ENCODE measurements around a stretch of chr13.

GRCh38 chr13:110017462-110017996 is 231.1 kb upstream of the IRS2 start:
- PRO-cap, result no peak
- RAMPAGE, long total RNA, 2 experiments, result no peak in any of the 2 experiments

DNA sequence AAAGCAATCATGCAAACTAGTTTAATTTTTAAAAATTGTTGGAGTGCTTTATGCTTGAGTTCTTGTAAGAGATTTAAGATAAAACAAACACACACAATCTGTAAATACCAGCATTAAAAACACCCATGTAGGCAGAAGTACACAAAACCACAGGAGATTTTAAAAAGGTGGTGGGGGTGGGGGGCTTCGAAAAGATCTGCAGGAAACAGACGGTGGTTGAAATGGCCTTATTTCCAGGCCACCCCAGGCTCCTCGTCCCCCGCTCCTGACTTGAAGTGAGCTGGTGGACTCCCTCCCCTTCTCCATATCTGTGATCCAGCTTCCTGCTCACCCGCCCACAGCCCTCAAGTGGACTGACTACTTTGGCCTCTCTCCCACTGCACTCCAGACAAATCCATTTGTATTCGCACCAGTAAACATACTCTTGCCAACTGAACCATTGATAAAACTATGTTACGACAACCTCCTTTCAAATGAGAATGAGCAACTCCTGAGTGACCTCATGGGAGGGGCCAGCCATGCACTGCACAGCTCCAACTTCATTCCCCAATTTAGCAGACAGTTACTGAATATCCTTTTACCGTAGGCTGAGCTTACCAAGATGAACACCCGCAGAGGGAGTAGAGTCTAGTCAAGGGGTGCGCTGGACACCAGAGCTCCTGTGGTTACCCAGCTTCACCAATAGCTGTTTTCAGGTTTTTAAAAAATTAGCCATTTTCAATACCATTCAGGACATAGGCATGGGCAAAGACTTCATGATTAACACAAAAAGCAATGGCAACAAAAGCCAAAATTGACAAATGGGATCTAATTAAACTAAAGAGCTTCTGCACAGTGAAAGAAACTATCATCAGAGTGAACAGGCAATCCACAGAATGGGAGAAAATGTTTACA is 259.4 kb downstream of the COL4A1 start:
- PRO-cap, result unidirectional peak, minus-strand start at position 310 of the sequence
- RAMPAGE, long total RNA, 2 experiments, result no peak in any of the 2 experiments

DNA sequence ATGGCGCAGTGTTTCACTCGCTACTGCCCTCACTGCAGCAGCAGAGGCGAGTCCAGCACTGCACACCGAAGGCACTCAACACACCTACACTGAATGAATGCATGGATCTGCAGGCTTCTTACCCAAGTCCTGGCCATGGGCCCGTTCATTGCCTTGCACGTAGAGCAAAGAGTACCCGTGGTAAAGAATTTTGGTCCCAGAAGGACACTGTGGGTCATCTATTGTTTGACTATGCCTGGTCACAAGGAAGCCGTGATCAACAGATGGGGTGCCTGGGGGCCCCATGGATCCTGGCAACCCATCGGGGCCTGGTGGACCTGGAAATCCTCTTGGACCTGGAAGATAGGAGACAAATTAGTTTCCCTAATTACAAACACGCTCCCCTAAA is 144.9 kb downstream of the COL4A1 start:
- PRO-cap, result no peak
- RAMPAGE, long total RNA, 2 experiments, result no peak in any of the 2 experiments

- PRO-cap, result no peak
- RAMPAGE, long total RNA, 2 experiments, result no peak in any of the 2 experiments
Measured at GRCh38 chr13:110181200-110181584, 125.8 kb downstream of the COL4A1 start.

DNA sequence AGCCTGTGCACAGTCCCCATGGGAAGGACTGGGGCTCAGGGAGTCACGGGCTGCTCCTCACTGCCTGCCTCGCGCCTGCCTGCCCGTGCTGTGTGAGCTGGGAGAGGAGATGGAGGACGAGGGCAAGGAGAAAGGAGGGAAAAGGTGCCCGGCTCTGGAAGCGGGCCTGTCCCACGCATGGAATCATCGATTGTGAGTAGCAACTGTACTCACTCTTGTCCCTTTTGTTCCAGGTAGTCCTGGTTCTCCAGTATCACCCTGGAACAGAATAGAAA is 93.5 kb downstream of the COL4A1 start:
- PRO-cap, result no peak
- RAMPAGE, long total RNA, 2 experiments, result no peak in any of the 2 experiments

DNA sequence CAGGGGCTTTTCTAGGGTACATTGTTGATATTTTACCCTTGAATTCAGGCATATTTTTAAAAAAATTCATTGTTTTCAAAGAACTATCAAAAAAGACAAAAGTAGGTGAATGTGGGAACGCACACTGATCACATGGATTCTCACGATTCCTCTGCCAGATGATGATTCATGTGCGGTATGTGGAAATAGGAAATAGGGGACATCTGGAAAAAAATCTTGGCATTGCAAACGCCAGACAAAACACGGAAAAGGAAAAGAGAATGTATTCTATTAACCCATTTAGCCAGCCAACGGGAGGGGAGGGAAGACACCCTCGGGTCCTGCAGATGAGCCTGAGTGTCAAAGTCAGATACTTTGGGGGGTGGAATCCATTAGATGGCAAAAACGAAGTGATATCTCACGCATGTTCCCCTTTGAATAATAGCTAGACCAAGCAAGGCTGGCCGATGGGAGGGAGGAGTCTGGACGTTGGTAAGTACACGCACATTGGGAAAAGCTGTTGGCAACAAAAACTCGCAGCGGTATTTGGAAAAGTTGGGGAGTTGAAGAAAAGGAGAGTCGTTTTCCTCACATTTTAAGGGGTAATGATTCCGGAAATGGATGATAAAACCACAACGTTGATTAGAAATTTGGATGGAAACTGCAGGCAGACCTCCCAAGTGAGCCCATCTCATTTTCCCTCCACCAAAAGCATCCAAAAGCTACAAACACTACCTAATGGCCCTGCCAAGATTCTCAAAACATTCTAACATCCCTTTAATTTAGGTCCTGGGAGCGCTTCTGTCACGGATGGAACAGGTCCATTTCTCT is 73.7 kb downstream of the COL4A1 start:
- PRO-cap, result no peak
- RAMPAGE, long total RNA, 2 experiments, result no peak in any of the 2 experiments

GRCh38 chr13:110248003-110248330 is 59.0 kb downstream of the COL4A1 start:
- PRO-cap, result no peak
- RAMPAGE, long total RNA, 2 experiments, result no peak in any of the 2 experiments

DNA sequence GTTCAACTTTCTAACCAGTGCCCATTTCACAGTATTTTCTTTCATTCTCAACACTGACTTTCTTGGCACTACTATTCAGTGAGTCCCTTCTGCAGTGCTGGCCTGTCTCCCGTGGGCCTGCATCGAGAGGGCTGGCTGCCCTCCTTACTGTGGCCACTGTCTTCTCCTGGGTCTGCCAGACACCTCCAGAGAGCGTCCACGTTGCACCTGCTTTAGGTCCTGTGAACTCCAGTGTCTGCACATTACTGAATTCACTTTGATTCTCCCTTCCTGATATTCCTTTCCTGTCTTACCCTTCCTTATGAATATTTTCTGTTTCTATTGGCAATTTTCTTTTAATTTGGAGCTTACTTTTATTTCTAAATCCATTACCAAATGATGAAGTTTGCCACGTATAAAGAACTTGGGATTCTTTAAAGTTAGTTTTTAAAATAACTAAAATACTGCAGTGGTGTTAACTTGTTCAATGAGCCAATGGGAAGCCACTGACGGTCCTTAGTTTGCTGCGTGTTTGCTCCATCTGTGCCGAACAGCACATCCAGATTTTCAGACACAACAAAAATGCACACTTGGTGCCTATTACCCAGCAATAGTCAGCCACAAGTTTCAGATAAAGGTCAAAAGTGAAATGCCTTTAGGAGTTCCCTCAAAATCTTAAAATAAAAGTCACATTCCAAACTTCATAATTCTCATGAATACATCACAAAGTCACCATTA is 27.1 kb downstream of the COL4A1 start:
- PRO-cap, result no peak
- RAMPAGE, long total RNA, 2 experiments, result no peak in any of the 2 experiments

- PRO-cap, result no peak
- RAMPAGE, long total RNA, 2 experiments, result no peak in any of the 2 experiments
Measured at GRCh38 chr13:110316794-110317448, 9.8 kb downstream of the COL4A2 start.

DNA sequence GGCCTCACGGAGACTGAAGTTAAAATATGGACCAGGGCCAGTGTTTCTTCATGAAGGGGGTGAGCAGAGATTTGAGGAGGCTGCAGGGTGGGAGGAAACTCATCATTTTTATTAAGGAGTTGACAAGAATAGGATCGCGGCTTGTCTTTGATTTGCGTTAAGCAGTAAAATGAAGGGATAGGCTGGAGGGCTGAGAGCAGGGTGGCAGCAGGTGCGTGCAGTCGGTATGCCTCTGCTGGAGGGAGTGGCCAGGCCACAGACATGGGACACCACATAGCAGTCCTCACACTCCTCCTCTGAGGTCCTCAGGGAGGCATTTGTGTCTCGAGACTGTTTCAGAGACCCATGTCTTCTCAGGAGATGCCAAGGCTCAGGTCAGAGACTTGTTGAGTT is 46.1 kb downstream of the COL4A2 start:
- PRO-cap, result no peak
- RAMPAGE, long total RNA, 2 experiments, result no peak in any of the 2 experiments

GRCh38 chr13:110377882-110378594 is 71.0 kb downstream of the COL4A2 start:
- PRO-cap, result no peak
- RAMPAGE, long total RNA, 2 experiments, result no peak in any of the 2 experiments

DNA sequence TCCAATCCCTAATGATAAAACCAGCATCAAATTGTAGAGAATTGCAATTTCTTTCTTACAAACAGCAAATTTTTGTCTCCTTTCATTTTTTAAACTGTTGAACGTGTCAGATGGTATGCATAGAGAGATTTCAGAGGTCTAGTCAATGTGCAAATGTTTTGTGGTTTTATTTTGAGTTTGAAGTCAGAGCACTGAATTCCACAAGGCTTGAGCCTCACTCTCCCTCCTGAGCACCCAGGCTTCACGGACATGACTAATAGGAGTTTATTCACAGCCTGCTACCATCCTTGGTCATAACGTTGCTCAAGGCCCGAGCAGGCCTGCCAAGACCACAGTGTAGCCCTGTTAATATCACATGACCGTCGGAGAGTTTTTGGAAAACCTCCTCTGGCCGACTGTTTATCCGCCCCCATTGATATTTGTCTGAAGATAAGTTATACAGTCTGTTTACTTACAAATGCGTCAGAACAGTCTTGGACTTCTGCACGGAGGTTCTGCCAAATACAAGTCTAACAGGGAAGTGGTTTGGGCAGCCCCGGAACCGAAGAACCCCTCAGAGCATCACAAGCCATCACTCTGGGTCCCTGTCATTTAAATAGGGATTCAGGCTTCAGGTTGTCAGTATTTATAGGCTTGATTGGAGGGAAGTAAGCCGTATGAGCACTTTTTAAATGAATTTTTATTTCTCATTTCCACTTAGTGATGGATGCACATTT is 89.8 kb downstream of the COL4A2 start:
- PRO-cap, result bidirectional peak, plus-strand start at position 465 of the sequence, minus-strand start at position 255 of the sequence
- RAMPAGE, long total RNA, 2 experiments, result no peak in any of the 2 experiments

DNA sequence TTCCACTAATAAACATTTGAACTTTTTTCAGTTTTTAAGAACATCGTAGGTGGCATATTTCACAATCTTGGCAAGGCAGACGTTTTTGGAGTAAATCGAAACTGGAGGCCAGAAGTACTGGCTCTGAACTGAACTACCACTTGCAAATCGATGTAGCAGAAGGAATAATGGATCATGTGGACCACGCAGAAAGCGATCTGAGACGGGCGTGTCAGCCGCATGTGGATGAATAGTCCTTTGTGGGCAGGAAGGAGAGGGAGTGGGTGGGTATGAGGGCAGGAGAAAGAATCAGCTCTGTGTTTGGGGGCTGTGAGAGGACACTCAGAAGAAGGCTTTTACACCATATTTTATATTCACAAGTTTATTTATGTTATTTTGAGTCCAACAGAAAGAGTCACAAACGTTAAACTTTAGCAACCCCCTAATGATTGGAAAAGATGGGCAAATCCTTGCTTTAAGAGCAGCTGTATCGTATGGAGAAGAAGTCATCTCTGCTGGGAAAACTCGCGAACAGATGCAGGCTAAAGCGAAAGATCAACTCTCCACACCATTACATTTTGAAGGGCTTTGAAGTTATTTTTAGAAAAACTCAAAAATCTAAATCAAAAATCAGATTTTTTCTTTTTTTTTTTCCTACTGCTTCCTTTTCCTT is 90.5 kb downstream of the COL4A2 start:
- PRO-cap, result unidirectional peak, plus-strand start at position 188 of the sequence
- RAMPAGE, long total RNA, 2 experiments, result no peak in any of the 2 experiments

GRCh38 chr13:110447402-110447951 is 114.0 kb downstream of the RAB20 start:
- PRO-cap, result no peak
- RAMPAGE, long total RNA, 2 experiments, result no peak in any of the 2 experiments

- PRO-cap, result no peak
- RAMPAGE, long total RNA, 2 experiments, result no peak in any of the 2 experiments
Measured at GRCh38 chr13:110506279-110506793, 55.2 kb downstream of the RAB20 start.

DNA sequence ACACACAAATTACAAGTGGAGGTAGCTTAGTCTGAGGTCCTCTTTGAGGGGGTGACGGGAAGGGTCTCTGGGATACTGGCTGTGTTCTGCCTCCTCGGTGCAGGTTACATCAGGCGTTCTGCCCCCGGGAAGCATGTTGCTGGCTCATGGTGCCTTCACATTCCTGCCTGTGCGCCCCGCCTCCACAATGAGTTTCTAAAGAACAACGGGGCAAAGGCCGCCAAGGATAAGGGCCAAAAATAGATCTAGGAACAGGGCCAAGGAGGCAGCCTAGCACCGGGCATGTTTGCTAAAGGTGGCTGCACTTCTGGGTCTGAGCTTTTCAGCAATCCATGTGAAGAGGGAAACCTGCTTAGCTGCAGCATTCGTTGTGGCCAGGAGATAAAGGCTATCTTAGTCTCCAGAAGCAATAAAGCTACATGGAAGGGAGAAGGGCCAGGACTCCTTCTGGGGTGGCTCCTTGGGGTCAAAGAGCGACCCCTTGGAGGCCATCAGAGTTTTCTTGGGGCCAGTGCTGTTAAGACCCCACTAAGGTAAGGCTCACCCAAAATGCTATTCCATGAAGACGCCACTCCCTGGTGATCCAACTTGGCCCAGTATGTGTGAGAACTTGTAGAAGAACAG is 54.3 kb downstream of the RAB20 start:
- PRO-cap, result bidirectional peak, plus-strand start at position 333 of the sequence, minus-strand start at position 120 of the sequence
- RAMPAGE, long total RNA, 2 experiments, result no peak in any of the 2 experiments

DNA sequence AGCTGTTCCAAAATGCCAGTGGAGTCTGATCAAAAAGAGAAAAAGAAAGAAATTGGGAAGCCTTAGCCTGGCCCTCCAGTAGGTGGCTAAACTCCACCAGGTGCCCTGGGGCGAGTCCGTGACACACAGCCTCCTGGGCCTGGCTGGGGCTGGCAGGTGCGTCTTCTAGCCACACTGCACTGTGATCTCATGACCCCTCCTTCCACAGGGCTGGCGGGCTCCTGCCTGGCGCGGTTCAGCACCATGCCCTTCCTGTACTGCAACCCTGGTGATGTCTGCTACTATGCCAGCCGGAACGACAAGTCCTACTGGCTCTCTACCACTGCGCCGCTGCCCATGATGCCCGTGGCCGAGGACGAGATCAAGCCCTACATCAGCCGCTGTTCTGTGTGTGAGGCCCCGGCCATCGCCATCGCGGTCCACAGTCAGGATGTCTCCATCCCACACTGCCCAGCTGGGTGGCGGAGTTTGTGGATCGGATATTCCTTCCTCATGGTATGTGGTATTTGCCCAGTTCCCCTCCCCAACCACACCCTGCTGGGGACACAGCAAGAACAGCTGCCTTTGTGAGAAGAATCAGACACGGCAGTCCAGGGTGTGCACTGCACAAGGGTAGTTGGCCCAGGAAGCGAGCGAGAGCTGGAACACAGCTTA is 53.7 kb downstream of the RAB20 start:
- PRO-cap, result bidirectional peak, plus-strand start at position 271 of the sequence, minus-strand start at position 135 of the sequence; bidirectional peak, plus-strand start at position 588 of the sequence, minus-strand start at position 445 of the sequence
- RAMPAGE, long total RNA, 2 experiments, result no peak in any of the 2 experiments

DNA sequence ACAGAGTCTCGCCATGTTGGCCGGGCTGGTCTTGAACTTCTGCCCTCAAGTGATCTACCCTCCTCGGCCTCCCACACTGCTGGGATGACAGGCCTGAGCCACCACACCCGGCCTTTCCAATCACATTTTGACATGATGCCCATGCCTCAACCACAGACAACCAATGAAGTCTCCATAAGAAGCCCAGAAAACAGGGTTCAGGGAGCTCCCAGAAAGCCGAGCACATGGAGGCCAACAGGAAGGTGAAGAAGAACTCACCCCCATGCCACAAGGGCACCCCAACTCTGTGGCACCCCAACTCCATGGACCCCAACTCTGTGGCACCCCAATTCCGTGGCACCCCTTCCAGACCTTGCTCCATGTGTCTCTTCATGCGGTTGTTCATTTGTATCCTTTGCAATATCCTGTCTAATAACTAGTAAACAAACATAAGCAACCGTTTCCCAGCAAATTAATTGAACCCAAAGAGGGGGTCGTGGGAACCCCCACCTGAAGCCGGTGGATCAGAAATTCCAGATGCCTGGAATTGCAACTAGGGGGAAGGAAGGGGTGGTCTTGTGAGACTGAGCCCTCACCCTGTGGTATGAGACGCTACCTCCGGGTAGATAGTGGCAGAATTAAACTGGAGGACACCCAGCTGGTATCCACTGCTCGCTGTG is 11.5 kb downstream of the RAB20 start:
- PRO-cap, result no peak
- RAMPAGE, long total RNA, 2 experiments, result no peak in any of the 2 experiments

- PRO-cap, result no peak
- RAMPAGE, long total RNA, 2 experiments, result no peak in any of the 2 experiments
Measured at GRCh38 chr13:110556154-110556499, 5.4 kb downstream of the RAB20 start.

DNA sequence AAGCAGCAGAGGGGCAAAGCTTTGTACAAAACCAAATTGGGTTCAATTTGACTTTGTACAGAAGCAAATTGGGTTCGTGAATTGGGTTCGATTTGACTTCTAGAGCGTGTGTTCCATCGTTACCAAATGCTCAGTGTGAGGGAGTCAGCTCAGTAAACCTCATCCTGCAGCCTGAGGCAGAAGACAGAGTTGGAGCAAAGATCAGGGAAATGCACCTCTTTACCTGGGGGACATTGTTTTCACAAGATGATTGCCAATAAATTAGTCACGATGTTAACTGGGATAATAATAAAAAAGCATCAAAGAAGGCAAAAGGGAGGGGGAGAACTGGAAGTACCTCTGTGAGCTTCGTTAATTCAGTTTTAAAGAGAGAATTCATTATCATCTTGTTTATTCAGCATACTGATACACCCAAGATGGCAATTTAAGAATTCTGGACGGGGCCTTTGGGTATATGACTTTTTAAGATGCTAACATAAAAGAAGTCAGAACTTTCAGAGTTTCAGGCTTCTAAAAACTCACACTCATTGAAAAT is 1.4 kb downstream of the RAB20 start:
- PRO-cap, result no peak
- RAMPAGE, long total RNA, 2 experiments, result no peak in any of the 2 experiments

All from body of pancreas (tissue), 2 donors.